Umbilical cord (tissue), 2 donors: ENCODE results near the gene NFKBIZ.

- RAMPAGE, long total RNA = no peak
Measured at GRCh38 chr3:101320618-101320918, 193 bp upstream of the IMPG2 start.

- RAMPAGE, long total RNA = no peak
Measured at GRCh38 chr3:101573358-101573912, 545 bp upstream of the PCNP start.

DNA sequence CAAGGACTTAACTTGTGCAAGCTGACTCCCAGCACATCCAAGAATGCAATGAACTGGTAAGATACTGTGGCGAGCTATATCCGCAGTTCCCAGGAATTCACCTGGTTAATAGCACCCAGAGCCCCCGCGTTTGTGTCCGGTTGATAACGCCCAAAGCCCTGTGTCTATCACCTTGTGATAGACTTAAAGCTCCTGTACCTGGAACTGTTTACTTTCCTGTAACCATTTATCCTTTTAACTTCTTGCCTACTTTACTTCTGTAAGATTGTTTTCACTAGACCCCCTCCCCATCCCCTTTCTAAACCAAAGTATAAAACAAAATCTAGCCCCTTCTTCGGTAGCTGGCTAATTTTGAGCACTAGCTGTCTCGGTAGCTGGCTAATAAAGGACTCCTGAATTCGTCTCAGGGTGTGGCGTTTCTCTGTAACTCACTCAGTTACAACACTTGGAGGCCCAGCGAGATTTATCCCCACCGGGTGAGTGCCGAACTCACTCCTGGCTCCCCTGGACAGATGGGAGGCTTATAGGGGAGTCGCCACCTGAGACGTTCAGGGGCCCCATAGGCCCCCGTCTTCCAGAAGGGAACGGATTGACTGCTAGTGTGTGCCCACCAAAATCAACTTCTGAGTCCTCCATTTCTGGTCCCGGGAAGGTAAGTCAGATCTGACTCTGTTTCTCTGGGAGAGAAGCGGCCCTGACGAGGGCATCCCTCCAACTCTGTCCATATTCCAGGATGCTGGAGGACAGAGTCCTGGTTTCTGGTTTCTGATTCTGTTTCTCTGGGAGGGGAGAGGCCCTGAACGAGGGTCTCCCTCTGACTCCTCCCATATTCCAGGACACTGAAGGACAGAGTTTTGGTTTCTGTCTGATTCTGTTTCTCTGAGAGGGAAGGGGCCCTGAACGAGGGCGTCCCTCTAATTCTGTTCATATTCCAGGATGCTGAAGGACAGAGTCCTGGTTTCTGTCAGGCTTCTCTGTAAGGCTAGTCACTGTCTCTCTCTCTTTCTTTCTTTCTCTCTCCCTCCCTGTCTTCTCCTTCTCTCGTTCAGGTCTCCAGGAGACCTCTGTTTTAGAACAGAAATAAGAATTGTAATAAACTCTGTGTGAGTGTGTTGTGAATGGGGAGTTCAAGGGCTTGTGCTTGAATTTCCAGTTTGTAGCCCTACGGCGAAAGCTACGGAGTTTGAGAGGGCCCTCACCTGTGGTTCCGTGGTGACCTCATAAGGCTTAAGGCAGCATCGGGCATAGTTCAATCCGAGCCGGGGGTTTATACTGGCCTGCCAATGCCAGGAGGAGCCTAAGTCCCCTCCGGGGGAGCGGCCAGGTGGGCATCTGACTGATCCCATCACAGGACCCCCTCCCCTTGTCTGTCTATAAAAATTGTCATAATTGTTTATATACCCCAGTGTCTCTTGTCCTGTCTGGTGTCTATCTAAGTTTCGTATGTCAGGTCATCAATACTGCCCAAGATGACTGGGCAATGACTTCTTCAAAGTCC lies 44.2 kb downstream of the ZBTB11 start:
- RAMPAGE, long total RNA = no peak

- RAMPAGE, long total RNA = no peak
Measured at GRCh38 chr3:101643413-101644382, 33.2 kb downstream of the ZBTB11 start.

DNA sequence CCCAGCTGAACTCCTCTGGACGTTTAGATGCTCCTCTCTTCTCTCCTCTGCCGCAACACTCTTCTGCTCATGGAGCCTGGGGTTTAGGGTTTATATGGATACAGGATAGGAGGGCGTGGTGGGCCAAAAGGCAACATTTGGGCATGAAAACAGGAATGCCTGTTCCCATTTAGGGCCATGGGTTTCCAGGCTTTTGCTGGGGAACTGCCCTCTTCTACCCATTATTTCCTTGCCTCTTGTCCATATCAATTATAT lies 28.0 kb downstream of the ZBTB11 start:
- RAMPAGE, long total RNA = no peak

DNA sequence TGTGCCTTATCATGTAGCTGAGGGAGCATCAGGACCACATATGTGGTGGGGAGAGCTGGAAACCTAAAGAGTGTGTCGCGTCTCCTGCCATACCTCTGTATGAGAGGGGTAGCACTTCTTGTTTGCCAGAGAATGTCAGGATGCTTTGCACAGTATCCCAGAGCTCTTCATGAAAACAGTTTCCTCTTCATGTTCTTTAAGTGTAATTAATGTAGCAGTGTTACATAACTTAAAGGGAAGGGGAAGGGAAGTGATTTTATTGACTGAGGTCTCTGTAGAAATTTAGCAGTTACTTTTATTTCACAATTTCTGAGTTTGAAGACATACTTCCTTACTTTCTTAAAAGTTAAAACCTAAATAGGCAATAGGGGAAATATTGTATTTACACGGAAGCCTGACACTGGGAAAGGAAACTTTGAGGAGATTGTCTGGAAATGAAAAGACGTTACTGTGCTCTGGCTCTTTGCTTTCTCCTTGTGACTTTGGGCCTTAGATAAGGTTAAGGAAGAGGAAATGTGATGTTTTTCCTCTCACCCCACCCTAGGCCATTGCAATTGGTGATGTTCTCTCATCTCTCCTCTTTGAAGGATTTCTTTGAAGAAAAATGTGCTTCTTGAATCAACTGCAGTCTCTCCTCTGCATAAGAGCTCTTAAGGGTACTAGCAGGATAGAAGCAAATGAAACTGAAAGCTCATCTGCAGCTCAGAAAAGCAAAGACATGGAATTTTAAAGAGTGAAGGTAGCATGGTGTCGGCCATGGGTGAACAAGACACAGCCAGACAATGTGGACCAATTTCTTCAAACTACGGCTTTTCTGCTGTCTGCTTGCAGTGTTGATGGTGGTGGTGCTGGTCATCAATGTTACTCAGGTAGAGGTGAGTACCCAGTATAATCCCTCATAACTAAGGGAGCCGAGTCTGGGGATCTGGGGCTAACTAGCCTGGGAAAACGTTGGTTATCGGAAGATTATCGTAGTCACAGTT lies 6.1 kb downstream of the NXPE3 start:
- RAMPAGE, long total RNA = no peak

DNA sequence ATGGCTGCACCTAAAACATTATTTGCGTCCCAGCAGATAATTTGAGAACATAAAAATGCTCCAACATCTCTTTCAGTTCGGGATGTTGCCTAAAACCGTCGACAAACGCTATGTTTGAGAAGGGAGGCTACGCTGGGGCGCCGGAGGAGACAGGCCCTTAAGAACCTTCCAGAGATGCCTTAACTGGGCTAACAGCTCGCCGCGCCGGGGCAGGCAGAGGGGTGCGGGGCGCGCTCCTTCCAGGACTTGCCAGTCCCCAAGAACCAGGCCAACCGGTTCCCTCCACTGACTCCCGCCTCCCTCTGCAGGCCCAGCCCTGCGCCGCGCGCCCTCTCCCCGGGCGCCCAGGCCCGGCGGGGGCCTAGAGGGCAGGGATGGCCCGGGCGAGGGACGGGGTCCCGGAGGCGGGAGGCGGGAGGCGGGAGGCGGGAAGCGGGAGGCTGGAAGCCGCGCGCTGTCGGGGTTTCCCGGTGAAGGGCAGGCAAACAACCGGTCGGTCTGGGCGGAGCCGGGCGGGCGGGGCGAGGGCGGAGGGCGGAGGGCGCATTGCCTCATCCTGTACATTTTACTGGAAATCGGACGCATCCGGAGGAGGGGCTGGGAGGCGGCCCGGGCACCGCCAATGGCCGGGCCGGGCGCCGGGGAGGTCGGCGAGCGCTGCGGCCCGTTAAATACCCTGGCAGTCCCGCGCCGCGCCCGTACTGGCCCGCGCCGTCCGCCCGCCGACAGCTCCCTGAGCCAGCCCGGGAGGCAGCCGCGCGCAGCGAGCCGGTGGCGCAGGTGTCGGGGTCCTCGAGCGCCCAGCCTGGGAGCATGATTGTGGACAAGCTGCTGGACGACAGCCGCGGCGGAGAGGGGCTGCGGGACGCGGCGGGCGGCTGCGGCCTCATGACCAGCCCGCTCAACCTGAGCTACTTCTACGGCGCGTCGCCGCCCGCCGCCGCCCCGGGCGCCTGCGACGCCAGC lies at the start of gene NFKBIZ:
Gene NFKBIZ (plus strand): TSS at position 699 of the 966 bp plus-strand sequence.
- RAMPAGE, long total RNA = no peak

DNA sequence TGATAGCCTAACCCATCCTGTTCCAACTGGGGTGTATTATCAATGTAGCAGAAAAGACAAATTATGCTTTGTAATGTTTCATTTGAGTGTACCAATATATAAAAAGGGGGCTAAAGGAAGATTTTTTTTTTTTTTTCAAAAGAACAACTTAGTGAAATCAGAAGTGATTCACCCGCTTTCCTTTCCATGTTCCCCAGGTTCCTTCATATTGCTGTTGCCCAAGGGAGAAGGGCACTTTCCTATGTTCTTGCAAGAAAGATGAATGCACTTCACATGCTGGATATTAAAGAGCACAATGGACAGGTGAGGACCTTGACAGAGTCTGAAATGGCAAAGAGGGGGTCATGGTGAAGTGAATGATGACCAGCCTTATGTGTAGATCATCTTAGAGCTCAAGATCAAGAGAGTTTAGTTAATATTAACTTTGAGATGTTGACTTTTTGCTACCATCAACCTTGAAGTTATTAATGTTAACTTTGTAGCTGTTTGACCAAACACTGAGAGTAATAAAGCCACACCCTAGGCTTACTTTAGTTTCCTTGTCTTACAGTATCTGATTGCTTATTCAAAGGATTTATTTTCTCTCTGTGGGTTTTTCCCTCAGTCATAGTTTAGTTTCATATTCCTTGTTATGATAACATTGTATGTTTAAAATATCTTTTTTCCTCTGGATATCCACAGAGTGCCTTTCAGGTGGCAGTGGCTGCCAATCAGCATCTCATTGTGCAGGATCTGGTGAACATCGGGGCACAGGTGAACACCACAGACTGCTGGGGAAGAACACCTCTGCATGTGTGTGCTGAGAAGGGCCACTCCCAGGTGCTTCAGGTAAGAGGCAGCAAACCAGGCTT lies 5.3 kb downstream of the NFKBIZ start:
- RAMPAGE, long total RNA = no peak

- RAMPAGE, long total RNA = no peak
Measured at GRCh38 chr3:101863902-101864325, 14.6 kb downstream of the NFKBIZ start.

- RAMPAGE, long total RNA = no peak
Measured at GRCh38 chr3:102130236-102130799, 281.0 kb downstream of the NFKBIZ start.

GRCh38 chr3:105758442-105758976 lies 110.3 kb downstream of the CBLB start:
- RAMPAGE, long total RNA = no peak

- RAMPAGE, long total RNA = no peak
Measured at GRCh38 chr3:106193504-106193837, 324.7 kb upstream of the CBLB start.

- RAMPAGE, long total RNA = no peak
Measured at GRCh38 chr3:106255741-106256439, 387.1 kb upstream of the CBLB start.

DNA sequence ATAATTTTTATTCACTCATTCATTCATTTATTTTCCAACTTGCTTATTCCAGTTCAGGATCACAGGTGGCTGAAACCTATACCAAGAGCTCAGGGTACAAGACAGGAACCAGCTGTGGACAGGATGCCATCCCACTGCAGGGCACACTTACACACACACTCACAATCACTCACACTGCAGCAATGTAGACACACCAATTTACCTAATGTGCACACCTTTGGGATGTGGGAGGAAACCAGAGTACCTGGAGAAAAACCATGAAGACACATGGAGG lies 414.5 kb upstream of the CCDC54 start:
- RAMPAGE, long total RNA = no peak

DNA sequence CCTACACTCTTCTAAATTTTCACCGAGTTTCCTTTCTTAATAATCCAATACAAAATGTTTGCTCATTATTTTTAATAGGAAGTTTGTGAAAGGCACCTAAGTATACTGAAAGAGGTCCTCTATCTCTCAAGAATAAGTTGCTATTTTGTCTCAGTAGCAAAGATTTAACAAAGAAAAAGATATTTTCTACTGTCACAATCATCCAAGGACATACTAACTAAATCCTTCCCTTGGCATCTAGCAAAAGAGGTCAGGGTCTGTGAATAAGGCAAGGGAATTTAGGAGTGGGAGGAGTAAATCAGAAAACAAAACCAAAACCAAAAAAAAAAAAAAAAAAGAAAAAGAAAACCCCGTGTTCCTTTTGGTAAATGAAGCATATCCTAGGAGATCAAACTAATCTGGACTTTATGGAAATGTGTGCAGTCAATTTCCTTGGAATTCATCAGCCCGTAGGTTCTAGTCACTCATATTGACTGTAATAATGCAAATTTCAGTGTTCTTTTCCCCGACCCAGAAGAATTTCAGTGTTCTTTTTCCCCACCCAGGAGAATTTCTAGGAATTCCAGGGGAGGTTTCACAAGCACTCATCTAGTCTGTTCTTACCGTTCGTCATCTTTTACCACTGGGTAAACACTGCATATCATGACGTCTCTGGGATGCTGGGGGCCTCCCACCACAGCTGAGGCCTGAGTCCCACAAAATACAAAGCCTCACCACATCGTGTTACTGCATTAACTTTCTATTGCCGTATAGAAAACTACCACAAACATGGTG lies 113.9 kb upstream of the CCDC54 start:
- RAMPAGE, long total RNA = no peak

- RAMPAGE, long total RNA = no peak
Measured at GRCh38 chr3:107698937-107699479, 176.2 kb downstream of the BBX start.

DNA sequence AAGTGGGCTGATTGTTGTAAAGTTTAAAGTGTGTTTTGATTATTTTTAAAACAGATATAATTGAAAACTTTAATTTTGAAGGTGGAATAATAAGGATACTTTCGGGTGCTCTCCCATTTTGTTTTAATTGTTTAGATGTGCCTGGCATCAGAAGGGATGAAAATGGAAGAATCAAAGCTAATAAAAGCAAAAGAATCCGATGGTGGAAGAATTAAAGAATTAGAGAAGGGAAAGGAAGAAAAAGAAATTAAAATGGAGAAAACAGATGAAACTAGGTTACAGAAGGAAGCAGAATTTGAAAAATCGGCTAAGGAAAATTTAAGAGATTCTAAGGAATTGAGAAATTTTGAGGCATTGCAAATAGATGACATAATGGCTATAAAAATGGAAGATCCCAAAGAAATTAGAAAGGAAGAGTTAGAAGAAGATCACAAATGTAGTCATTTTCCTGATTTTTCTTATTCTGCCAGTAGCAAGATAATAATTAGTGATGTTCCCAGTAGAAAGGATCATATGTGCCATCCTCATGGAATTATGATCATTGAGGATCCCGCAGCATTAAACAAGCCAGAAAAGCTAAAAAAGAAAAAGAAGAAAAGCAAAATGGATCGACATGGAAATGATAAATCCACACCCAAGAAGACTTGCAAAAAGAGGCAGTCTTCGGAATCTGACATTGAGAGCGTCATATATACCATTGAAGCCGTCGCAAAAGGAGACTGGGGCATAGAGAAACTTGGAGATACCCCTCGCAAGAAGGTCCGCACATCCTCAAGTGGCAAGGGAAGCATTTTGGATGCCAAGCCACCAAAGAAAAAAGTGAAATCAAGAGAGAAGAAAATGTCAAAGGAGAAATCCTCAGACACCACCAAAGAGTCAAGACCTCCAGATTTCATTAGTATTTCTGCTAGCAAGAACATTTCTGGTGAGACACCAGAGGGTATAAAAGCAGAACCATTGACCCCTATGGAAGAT lies 250.0 kb downstream of the BBX start:
- RAMPAGE, long total RNA = no peak

- RAMPAGE, long total RNA = no peak
Measured at GRCh38 chr3:108089592-108090101, 1.2 kb downstream of the CD47 start.

DNA sequence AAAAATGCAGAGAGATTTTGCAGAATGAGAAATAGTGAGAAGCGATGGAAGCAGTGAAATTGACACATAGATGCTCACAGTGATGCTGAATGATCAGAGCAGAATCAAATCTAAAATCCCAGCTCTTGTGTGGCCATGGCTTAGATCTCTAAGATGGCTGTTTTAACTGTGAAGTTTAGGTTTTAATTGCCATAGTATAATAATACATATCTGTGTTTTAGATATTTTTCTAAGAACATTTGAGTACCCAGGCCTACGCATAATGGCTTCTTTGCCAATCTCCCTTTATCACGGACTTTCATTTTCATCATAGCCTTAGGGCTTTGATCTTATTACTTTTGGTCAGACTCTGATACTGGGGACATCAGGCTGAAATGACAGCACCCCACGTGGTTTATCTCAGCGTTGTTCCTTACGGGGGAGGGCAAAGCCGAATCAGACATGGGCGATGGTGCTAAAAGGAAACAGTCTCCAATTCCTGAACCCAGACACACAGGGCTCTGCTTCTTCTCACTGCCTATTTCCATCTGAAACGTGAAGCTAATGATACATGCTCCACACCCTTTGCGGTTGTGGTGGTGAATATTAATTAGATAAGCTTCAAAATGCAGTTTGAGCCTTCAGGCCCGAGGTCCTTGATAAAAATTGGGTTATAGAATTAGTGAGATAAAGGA lies 59.3 kb upstream of the CD47 start:
- RAMPAGE, long total RNA = no peak

GRCh38 chr3:108297661-108298474 lies 1.5 kb downstream of the HHLA2 start:
- RAMPAGE, long total RNA = no peak